ENCODE data around the gene ACTBL2.

- RRBS, result no CpG with 5 or more reads among the region's 2 CpGs
These were observed 46.8 kb upstream of the ANKRD55 start for GRCh38 chr5:56279996-56280362.

DNA sequence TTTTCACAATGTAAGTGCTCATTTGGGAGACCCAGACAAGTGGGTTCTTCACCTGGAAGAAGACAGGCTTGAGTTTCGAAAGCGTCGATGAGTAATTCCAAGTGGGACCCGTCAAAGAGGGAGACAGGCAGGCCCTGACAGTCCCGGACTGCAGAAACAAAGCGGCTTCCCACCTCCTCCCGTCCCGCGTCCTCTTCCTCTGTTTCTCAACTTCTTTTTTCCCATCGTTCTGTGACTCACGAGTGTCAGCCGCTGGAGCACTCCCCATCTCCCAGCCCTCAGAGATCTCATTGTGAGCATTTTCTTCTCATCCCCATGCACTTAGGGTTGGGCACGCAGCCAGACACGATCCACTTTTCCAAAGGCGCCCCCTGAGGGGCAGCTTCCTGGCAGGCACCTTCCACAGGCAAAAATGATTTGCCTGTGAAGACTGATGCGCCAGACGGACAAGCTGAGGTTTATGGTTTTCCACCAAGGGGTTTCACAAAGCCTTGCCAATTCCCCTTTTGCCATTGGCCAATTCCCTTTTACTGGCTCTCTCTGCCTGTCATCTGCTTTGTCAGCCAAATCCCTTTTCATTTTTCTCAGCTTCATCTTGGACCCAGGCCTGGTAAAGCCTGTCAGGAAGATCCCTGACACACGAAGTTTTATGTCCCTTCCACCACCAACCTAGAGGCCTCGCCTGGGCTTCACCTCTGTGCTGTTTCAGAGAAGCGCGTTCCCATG, 86.5 kb upstream of the ANKRD55 start:
- RRBS, result no CpG with 5 or more reads among the region's 21 CpGs

DNA sequence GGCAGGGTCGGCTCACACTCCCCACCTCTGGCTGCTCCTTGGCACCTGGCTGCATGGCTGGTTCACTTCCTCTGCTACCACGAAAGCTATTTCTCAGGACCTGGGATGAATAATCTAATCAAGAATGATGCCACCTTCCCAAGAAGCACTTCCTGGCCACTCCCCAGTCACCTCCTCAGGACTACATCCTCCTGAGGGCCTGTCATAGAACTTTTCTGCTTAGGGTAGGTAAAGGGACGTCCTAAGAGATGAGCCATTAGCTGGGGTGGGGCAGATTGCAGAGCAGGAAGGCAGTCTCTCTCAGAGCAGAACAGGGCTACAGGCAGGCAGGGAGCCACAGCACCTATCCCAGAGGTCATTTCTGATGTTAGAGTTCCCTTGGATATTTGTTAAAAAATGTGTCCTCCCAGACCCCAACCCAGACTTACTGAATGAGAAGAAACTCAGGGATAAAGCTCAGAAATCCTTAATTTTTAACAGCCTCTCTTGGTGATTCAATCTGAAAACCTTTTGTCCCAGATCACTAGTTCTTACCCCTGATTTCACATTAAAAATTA, 288.0 kb upstream of the MAP3K1 start:
- RRBS, result no CpG with 5 or more reads among the region's 3 CpGs

DNA sequence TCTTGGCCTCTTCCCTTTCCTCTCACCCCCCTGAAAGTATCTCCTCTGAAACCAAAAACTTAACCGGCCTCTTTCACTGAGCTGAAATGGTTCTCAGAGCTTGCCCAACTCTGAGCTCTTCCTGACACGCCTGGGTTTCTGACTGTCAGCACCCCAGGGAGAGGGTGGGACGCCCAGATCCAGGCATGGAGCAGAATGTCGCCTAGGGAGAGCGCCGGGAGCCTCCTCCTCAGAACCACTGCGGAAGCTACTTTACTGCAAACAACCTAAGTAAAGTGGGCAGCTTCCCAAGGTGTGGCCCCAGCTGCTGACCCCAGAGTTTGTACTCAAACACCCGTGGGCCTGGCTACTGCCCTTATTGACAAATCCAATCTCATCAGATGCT, 226.2 kb upstream of the MAP3K1 start:
- RRBS, result no CpG with 5 or more reads among the region's 8 CpGs

DNA sequence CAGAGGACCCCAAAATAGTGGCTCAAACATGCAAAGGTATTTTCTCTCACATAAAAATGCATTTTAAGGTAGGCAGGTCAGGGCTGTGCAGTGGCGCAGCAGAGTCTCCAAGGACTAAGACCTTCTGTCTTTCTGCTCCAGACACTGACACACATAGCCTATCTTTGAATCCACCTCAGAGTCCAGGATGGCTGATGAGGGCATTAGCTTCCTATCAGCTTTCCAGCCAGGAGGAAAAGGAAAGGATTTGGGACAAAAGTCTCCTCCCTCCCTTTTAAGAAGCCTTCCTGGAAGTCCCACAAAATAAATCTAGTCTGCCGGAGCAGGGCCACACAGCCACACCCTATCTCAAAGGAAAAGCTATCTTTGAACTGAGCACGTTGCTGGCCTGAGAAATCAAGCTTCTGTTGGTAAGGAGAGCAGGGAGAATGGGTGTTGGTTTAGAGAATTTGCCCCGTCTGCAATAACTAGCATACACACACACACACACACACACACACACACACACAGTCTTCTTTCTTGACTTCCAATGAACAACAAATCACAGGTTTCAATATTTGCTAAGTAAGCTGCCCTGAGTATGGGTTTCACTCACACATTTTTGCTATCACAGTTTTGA, 116.7 kb upstream of the MAP3K1 start:
- RRBS, result no CpG with 5 or more reads among the region's 4 CpGs

DNA sequence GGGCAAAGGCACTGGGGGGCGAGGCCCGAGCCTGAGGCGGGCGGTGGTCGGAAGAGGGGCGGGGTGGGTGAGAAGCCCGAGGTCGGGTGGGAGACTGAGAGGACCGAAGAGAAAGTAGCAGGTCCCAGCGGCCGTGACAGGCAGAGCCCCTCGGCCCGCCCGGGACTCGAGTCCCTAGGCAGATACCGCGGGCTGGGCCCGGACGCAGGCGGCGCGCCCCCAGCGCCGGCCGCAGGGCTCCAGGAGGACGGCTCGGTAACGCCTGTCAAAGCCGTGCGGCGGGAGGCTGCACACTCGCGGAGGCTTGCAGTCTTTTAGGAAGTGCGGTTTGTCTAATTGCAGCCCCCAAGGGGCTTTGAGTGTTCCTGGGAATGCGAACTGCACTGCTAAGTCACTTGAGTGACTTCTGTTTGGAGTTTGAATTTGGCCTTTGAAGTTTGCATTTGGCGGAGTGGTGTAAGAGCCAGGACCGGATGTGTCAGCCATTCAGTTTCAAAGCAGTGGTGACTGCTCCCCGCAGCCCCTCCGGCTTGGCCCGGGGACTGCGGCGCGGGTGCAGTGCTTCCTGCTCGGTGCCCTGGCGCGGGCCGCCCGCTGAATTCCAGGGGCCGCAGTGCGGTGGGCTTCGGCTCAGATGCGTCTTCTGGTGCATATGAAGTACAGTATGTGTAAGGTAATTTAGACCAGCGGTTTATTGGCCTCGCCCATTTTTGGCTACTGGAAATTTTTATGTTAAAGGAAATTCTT, 1.3 kb downstream of the MAP3K1 start:
- RRBS, result 2% methylated on average over 10 of the region's 54 CpGs

DNA sequence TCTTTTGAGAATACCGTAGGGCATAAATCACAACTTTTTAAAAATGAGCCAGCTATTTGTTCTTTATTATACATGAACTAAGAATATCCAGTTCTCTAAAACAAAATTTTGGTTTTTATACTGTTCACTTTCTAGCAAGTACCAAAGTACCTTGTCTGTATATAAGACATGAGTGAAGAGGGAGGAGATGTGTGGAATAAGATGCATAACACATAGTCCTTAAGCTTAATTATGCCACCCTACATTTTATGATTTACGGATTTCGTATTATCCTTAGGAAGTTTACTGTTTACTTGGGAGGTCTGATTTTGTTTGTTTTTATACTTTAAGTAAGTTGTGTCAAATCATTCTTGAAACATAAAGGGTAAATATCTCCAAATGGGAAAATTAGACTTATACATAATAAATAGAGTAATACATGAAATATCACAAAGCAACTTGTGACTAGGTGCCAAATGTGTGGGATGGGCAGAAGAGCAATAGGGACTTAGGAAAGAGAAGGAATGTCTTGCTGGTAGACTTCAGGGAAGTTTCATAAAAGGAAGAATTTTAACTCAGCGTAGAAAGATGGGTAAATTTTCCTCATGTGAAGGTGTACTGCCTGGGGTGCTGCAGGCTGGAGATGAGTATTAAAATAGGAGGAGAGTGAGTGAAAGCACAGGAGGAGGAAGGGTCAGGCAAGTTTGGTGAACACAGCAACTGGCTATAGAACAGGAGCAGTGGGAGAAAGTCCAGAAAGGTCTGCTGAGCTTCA, 43.1 kb downstream of the MAP3K1 start:
- RRBS, result no CpG with 5 or more reads among the region's 4 CpGs

GRCh38 chr5:57174777-57175150, 905 bp downstream of the GPBP1 start:
- RRBS, result no CpG with 5 or more reads among the region's 8 CpGs

DNA sequence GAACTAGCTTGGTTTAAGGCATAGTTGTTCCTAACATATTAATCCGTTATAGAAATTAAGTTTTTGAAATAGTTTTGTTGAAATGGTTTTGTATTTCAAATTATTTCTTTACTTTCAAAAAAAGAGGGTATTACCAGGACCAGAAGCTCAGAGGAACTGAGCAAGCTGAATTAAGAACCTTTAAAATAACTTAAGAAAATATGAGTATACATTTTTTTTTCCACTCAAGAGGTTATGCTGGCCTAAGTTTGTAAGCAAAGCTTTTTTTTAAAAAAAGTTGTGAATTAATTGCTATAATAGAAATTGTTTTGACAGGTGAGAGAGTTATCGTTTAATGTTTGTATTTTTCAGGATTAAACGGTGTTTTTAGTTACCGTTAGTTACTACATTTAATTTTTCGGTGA, 3.1 kb downstream of the GPBP1 start:
- RRBS, result no CpG with 5 or more reads among the region's 5 CpGs

DNA sequence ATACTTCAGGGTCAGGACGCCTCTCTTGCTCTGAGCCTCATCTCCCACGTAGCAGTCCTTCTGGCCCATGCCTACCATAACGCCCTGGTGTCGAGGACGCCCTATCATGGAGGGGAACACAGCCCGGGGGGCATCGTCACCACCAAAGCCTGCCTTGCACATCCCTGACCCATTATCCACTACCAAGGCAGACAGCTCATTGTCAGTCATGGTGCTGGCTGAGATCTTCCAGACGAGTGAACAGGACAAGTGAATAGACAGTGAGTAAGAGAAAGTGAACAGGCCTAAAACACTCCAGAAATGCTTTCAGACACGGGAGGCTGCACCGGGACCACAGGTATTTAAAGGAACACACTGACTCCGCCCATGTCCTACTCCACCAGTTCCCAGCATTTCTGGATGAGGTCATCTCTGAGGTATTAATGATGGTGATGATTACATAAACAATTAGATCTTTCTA, at the start of gene ACTBL2:
ACTBL2 (minus strand) TSS at position 314 of the 460 bp plus-strand sequence.
- RRBS, result no CpG with 5 or more reads among the region's 11 CpGs

GRCh38 chr5:57499282-57499607, 16.6 kb upstream of the ACTBL2 start:
- RRBS, result no CpG with 5 or more reads among the region's 5 CpGs

- RRBS, result no CpG with 5 or more reads among the region's 4 CpGs
These were observed 210.4 kb upstream of the ACTBL2 start for GRCh38 chr5:57692964-57693513.

GRCh38 chr5:57695183-57695766, 212.7 kb upstream of the ACTBL2 start:
- RRBS, result no CpG with 5 or more reads among the region's 8 CpGs

DNA sequence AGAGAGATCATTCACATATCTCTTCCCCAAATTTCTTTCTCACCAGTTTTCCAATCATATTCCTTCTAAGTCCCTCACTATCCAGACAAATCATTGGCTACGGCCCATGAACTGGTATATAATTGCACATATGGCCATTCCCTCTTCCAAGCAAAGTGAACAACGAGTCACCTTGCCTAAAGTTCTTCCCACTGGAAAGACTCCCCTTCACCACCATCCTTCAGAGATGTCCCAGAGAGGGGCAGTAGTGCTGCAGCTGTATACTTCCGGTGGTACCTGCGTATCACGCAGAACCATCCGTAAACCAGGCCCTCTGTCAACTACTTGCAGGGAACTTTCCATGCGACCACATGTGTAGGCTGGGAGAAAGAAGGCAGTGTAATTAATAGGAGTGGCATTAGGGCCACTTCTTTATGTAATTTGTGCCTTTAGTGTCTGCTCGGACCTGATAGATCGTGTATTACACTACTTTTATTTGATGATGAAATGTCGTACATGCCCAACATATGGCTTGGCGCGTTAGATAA, 400.1 kb downstream of the RAB3C start:
- RRBS, result no CpG with 5 or more reads among the region's 12 CpGs

GRCh38 chr5:59095519-59095976, 512.7 kb downstream of the RAB3C start:
- RRBS, result no CpG with 5 or more reads among the region's 2 CpGs

DNA sequence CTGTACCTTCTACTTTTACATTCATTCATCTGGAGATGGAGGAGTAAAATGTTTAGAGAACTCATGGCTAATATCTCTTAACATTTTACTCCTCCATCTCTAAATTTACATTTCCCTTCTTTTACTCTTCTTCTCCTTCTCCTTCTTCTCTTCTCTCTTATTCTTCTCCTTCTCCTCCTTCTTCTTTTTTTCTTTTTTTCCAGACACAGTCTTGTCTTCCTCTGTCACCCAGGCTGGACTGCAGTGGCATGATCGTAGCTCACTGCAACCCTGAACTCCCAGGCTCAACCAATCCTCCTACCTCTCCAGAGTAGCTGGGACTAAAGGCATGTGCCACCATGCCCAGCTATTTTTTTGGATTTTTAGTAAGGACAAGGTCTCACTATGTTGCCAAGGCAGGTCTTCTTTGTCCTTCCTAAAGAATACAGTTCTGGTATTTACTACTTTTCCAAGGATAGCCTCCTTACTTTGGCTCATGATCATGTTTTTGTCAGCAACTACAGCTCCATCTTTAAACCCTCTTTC, 630.2 kb downstream of the RAB3C start:
- RRBS, result no CpG with 5 or more reads among the region's 1 CpG

- RRBS, result no CpG with 5 or more reads among the region's 2 CpGs
These were observed 392.1 kb upstream of the PDE4D start for GRCh38 chr5:60285564-60286015.

- RRBS, result no CpG with 5 or more reads among the region's 3 CpGs
These were observed 157.9 kb downstream of the DEPDC1B start for GRCh38 chr5:60542021-60542509.

- RRBS, result no CpG with 5 or more reads among the region's 6 CpGs
These were observed 37.0 kb downstream of the ERCC8 start for GRCh38 chr5:60907616-60908540.